Left common carotid artery plus branches (tissue), 1 donor: Measurements from ENCODE around the gene VHLL.

DNA sequence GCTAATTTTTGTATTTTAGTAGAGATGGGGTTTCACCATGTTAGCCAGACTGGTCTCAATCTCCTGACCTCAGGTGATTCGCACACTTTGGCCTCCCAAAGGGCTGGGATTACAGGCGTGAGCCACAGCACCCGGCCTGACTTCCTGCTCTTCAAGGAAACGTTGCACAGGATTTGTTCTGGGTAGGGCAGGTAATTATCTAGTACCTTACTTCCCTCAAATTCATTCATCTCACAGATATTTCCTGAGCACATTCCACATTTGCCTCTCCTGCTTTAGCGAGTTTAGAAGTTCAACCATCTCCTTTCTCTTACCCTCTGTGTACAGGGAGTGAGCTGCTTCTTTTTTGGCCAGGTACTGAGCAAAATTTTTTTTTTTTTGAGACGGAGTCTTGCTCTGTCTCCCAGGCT is 12.1 kb downstream of the MTX1 start:
- PRO-cap: no peak

DNA sequence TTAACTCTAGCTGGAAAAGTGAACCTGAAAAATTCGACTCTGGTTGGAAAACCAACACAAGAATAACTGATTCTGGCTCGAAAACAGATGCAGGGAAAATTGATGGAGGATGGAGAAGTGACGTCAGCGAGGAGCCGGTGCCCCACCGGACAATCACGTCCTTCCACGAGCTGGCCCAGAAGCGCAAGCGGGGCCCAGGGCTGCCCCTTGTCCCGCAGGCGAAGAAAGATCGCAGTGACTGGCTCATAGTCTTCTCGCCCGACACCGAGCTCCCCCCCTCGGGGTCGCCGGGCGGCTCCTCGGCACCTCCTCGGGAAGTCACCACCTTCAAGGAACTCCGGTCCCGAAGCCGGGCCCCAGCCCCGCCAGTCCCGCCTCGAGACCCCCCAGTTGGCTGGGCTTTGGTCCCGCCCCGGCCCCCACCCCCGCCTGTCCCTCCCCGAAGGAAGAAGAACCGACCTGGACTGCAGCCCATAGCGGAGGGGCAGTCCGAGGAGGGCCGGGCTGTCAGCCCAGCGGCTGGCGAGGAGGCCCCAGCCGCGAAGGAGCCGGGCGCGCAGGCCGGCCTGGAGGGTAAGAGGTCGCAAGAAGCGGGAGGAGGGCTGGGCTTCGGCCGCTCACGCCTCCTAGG is 2.0 kb downstream of the RUSC1 start:
- PRO-cap: bidirectional peak, plus-strand start outside the sequence, minus-strand start at position 547 of the sequence

GRCh38 chr1:155392900-155393342 is 72.2 kb downstream of the RUSC1 start:
- PRO-cap: no peak

GRCh38 chr1:155562091-155562248 is 633 bp downstream of the ASH1L start:
- PRO-cap: no peak

GRCh38 chr1:155883850-155884781 is 24.7 kb downstream of the SYT11 start:
- PRO-cap: no peak

GRCh38 chr1:155929118-155929527 is 5.1 kb downstream of the KHDC4 start:
- PRO-cap: no peak

- PRO-cap: no peak
These were observed 6.3 kb downstream of the ARHGEF2 start for GRCh38 chr1:155971849-155972682.

DNA sequence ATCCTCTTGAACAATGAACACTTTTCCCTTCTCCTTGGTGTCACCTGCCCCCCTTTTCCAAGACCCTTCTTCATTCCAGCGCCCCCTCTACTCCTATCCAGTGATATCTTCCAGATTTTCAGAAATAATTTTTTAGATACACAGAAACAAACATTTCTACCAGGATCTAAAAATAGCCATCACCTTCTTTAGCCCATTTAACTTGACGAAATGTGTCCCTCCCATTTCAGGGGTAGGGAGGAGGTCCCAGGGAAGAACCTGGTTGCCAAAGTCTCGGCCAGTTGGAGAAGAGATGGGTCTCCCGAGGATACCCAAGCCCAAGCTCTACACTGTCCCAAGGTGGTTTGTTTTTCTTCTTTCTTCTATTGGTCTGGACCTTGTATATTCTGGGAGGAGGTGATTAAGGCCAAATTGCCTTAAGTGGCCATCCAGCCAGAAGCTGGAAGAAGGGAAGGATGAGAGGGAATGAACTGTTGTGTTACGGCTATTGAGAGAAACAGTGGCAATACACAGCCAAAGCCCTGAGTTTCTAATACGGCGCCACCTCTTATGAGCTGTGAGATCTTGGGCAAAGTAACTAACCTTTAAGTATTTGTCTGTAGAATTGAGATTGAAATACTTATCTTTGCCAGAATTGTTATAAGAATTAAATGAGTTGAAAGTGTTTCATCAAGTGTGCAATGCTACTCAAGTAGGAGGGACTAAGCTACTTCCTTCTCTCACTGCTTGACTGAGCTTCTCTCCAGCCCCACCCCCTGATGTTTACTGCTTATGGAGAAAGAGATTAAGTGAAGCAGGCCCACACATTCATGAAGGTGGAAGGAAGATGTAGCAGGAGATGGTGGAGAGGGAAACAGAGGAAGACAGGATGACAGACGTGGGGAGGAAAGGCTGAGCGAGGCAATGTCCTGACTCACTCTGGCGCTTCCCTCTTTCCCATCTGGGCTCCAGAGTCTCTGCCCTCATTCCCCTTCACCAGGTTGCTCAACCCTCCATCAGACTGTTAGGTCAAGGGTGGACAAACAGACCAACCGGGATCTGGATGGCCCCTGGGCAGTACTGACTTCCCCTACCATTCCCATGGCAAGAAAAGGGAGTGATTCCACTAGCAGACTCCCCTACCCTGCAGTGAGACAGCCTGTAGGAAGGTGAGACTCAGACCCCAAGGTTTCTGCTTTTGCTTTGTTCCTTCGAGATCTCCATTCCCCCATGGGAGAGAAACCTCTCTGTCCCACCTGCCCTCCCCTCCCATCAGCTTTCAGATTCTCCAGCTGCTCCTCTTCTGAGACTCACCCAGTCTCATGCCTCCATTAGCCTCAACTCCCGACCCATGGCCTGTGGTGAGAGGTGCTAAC is 2.8 kb upstream of the ARHGEF2 start:
- PRO-cap: unidirectional peak, minus-strand start at position 942 of the sequence

GRCh38 chr1:155982869-155984176 is 5.0 kb upstream of the ARHGEF2 start:
- PRO-cap: no peak

GRCh38 chr1:156050074-156050952 is 3.3 kb downstream of the UBQLN4 start:
- PRO-cap: no peak

- PRO-cap: no peak
These were observed 2.0 kb downstream of the MEX3A start for GRCh38 chr1:156080186-156080677.

DNA sequence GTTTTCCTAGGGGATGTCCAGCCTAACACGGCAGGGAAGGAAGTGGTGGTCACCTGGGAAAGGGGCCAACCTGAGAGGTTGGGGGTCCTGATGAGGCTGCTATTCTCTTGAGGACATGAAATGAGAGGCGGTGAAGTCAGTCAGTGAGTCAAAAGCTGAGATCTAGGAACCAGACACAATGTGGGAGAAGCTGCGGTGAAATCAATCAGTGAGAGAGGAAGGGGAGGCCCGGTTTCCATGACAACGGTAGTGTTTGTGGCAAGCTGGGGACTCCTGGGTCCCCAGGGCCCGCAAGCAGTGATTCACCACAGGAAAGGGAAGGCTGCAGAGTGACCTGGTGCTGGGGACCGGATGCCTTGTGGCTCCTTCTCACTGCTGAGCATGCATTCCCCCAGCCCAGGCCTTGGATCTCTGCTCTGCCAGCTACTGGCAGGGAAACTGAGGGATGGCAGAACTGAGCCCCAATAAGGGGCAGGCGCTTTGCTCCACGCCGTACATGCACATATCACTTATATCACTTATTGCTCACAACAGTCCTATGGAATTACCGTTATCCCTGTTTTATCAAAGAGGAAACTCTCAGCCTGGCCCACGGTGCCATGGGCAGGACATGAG is 14.8 kb upstream of the MEX3A start:
- PRO-cap: no peak

DNA sequence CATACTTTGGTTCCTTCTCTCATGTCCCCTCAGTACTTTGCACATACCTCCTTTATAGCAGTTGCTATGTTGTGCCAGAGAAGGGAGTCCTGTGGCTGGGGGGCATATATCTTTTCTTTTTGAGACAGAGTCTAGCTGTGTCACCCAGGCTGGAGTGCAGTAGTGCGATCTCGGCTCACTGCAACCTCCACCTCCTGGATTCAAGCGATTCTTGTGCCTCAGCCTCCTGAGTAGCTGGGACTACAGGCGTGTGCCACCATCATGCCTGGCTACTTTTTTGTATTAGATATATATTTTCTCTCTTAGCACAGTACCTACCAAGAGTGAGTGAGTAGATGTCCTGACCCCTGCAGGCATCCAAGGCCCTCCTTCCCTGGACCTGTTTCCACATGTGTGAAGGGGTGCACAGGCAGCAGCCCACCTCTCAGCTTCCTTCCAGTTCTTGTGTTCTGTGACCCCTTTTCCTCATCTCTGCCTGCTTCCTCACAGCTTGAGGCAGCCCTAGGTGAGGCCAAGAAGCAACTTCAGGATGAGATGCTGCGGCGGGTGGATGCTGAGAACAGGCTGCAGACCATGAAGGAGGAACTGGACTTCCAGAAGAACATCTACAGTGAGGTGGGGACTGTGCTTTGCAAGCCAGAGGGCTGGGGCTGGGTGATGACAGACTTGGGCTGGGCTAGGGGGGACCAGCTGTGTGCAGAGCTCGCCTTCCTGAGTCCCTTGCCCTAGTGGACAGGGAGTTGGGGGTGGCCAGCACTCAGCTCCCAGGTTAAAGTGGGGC is 19.3 kb upstream of the SEMA4A start:
- PRO-cap: no peak

DNA sequence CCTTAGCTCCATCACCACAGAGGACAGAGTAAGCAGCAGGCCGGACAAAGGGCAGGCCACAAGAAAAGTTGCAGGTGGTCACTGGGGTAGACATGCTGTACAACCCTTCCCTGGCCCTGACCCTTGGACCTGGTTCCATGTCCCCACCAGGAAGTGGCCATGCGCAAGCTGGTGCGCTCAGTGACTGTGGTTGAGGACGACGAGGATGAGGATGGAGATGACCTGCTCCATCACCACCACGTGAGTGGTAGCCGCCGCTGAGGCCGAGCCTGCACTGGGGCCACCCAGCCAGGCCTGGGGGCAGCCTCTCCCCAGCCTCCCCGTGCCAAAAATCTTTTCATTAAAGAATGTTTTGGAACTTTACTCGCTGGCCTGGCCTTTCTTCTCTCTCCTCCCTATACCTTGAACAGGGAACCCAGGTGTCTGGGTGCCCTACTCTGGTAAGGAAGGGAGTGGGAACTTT is 15.8 kb upstream of the SEMA4A start:
- PRO-cap: no peak

DNA sequence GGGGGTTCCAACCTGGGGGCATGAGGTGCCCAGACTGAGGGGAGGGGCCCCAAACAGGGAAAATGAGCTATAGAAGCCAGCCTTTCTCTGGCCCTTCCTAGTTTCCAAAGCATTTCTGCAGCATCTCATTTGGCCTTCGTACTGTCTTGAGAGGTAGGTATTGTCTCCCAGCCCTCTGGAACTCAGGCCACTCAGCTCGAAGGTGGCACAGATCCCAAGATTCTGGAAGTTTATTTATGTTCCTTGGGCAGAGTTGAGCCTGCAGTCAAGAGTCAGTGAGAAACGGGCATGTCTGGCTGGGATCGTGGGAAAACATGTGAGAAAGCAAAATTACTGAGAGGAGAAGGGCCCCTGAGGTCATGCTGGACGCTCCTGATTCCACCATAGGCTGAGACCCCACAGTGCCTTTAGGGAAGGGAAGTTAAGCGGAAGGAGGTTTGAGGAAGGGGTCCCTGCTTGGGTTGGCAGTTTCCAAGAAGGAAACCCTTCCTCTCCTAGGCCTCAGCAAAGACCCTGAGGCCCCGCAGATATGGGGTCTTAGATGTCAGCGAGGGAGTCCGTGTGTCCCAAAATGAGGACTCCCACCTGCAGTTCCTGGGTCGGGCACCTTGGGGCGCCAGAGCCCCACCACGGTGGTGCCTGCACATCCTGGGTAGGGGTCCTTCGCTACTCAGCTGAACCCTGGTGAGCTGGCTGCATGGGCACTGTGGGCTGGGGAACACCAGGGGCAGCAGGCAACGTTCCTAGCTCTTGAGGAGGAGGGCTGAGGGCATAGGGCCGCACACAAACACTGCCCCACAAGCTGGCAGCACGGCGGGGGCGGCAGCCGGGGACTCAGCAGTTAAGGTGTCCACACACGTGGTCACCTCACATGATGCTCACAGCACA is 12.4 kb upstream of the SEMA4A start:
- PRO-cap: no peak

DNA sequence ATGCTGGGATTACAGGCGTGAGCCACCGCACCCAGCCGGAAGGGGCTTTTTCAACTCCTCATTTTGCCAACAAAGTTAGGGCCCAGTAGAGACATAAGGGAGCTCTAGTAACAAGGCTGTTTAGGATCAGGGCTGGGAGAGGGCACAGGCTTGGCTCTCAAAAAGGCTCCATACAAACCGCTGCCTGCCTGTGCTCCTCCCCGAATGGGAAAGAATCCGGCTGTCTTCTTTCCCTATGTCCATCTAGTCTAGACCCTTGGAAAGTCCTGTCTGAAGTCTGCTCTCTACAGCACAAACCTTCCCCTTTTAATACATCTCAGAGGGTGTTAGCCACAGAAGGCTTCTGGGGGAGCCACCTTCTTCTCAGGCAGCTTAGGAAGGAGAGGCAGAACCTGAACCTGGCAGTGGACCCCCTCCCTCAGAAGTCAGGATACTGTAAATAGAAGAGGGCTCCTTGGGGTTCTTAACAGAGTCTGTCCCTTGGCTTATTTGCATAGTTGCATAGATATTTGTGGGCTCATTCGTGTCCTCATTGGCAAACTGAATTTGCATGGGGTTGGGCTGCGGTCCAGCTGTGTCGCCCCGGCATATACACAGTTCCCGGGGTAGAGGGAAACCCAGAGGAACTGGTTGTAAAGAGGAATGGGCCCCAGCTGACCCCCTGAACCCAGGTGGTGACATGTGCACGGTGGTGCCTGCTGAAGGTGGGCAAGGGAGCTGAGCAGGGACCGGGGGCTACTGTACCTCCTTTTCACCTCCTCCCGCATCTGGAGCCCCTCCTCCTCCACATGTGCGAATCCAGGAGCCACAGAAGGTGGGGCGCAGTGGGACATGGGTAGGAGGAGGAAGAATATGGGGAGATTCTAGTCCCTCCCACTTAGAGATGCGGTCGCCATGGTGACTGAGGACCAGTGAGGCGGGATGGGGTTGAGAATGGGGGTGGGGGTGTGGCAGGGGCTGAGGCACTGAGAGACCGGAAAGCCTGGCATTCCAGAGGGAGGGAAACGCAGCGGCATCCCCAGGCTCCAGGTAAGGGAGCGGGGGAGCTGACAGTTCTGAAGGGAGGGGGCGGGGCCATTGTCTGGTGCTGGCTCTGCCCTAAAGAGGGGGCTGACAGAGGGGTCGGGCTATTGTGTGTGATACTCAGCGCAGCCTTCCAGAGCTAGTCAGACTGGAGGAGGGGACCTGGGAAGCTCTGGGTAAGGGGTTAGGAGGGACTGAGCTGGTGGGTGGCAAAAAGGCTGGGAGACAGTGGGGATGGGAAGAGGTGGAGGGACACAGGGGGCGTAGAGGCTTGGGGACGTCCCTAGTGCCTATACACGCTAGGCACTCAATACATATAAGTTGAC is 3.8 kb upstream of the SEMA4A start:
- PRO-cap: no peak

DNA sequence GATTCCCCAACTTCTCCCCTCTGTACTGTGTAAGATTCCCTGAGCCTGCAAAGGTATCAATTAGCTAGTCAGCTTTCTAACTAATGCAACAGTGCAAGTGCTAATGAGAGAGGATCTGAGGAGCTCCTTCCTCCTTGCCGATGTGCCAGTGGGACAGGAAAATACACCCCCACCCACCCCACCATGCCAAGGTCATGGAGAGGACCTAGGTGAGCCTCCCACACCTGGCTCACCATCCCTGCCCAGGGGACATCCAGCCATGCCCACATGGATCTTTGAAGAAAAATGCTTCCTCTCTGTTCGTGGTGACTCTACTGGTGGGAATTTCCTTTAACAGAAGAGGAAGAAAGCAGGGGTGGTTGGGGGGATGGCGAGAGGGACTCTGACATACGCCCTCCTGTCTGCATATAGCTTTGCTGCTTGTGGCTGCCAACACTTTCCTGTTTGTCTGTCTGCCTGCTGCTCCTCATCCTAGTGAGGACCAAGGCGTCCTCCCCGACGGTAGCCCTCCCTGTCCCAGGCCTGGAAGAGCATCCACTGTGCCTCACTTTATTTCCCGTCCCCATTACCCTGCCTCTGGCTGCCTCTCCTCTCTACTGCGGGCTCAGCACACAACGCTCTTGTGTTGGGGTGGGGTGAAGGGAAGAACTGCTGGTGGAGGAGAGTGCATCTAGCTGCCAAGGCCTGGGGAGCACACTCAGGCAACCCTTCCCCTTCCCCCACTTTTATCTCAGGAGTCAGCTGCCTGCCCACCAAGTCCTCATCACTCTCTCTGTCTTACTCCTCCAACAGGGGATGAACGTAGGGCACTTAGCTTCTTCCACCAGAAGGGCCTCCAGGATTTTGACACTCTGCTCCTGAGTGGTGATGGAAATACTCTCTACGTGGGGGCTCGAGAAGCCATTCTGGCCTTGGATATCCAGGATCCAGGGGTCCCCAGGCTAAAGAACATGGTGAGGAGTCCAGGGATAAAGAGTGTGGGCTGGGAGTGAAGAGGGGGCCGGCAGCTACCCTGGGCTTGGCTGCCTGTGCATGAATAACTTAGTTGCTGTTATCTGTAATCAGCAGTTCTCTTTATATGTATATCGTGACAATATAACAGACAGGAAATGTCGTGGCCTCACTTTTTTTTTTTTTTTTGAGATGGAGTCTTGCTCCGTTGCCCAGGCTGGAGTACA is 2.6 kb downstream of the SEMA4A start:
- PRO-cap: no peak

DNA sequence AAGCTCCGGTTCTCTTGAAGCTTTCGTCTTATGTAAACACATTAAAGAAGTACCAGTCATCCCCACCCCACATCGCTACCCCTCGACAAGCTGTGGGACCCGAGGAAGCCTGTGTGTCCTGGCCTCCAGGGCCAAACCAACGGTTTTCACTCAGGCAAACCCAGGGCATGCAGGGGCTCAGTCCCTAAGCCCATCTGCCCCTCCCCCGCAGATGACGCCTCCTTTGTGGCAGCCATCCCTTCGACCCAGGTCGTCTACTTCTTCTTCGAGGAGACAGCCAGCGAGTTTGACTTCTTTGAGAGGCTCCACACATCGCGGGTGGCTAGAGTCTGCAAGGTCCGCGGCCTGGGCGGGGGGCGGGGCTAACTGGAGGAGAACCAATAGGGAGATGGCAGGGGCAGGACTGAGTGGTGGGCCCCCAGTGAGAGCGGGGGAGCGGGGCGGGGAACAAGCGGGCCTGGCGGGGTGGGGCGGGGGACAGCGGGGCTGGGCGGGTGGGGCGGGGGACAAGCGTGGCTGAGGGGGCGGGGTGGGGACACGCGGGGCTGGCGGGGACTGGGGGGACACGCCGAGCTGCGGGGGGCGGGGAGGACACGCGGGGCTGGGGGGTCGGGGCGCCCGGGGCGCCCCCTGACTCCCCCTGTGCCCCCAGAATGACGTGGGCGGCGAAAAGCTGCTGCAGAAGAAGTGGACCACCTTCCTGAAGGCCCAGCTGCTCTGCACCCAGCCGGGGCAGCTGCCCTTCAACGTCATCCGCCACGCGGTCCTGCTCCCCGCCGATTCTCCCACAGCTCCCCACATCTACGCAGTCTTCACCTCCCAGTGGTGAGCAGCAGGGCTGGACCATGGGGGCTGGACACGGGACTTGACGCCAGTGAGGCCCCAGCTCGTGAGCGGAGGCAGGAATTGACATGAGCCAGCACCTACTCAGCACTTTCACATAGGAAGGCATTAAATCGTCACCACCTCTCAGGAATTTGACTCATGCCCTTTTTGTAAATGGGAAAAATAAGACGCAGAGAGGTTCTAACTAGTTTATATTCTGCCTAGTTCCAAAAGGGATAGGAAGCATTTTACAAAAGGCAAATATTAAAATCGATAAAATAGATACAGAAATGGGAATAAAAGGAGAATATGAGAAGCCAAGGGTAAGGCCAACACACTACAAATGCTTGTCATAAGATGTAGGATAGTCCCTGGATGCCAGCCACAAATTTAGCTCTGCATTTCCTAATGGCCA is 7.7 kb downstream of the SEMA4A start:
- PRO-cap: unidirectional peak, plus-strand start at position 421 of the sequence; unidirectional peak, minus-strand start at position 784 of the sequence

DNA sequence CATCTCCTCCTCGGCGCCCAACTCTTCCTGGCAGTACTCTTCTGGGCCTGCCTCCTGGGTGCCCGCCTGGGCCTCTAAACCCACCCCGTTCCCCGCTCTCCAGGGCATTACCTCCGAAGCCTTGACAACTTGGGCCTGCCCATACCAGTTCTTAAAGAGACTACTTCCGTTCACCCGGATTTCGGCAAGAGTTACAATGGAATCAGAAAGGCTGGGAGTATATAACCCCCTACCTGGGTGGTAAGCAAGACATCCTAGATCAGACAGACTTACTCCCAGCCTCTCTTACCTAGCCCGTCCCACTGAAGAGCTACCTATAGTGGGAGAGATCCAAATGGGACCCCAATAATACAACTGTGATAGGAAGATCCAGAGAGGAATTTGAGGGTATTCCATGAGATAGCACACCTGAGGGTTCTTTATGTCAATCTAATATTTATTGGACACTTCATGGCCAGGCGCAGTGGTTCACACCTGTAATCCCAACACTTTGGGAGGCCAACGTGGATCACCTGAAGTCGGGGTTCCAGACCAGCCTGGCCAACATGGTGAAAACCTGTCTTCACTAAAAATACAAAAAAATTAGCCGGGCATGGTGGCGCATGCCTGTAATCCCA is at the start of gene VHLL:
VHLL (minus strand) TSS at position 226 of the 617 bp plus-strand sequence.
- PRO-cap: no peak

DNA sequence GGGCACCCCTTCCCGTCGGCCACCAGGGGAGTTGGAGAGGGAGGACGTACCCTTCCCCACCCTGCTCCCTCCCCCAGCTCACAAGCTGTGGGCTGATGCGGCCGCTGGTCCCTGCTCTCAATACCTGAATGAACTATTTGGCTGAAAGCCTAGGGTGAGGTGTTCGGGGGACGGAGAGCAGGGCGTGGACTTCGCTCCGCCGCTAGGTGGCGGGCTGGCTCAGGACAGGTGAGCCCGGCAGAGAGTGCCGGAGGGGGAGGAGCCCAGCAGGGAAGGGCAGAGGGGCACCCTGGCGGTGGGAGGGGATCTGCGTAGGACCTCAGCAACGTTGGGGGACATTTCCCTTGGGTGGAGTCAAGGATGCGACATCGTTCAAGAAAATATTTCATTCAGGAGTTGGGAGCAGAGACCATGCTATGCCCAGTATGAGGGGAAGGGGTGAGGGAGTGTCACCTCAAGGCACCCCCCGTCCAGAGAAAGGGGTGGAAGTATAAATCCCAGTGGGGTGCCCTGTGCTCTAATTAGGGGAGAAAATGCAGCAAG is 12.0 kb upstream of the RHBG start:
- PRO-cap: no peak